Epidermal melanocyte (primary cell): ENCODE measurements around a stretch of chrX.

- RRBS: no CpG with 5 or more reads among the region's 34 CpGs
Measured at GRCh38 chrX:270589-271407, 10.4 kb upstream of the PLCXD1 start.

DNA sequence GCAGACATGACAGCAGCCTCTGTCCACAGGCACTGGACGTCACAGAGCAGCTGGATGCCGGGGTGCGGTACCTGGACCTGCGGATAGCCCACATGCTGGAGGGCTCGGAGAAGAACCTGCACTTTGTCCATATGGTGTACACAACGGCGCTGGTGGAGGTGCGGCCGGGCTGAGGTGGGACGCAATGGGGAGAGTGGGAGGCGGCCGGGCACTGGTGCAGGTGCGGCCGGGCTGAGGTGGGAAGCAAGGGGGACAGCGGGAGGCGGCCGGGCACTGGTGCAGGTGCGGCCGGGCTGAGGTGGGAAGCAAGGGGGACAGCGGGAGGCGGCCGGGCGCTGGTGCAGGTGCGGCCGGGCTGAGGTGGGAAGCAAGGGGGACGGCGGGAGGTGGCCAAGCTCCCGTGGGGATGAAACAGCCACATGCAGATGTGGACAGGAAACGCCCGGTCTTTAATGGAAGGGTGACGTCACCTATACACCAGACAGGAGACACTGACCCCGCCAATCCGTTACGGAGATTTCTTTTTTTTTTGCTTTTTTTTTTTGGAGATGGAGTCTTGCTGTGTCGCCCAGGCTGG, 9.5 kb downstream of the PLCXD1 start:
- RRBS: no CpG with 5 or more reads among the region's 35 CpGs

DNA sequence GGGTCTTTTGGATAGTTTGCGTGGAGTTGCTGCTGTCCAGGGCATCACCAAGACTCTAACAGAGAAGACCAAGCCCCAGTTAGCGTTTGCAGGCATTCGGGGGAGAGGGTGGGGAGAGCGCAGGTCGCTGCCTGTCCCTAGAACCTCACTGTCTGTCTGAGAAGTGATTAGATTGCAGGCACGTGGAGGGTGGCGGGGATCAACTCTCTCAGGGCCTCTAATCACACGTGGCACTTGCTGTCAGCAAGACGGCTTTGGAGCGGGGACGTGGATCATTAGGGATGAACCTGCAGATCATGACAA, 85.3 kb upstream of the SHOX start:
- RRBS: no CpG with 5 or more reads among the region's 11 CpGs

DNA sequence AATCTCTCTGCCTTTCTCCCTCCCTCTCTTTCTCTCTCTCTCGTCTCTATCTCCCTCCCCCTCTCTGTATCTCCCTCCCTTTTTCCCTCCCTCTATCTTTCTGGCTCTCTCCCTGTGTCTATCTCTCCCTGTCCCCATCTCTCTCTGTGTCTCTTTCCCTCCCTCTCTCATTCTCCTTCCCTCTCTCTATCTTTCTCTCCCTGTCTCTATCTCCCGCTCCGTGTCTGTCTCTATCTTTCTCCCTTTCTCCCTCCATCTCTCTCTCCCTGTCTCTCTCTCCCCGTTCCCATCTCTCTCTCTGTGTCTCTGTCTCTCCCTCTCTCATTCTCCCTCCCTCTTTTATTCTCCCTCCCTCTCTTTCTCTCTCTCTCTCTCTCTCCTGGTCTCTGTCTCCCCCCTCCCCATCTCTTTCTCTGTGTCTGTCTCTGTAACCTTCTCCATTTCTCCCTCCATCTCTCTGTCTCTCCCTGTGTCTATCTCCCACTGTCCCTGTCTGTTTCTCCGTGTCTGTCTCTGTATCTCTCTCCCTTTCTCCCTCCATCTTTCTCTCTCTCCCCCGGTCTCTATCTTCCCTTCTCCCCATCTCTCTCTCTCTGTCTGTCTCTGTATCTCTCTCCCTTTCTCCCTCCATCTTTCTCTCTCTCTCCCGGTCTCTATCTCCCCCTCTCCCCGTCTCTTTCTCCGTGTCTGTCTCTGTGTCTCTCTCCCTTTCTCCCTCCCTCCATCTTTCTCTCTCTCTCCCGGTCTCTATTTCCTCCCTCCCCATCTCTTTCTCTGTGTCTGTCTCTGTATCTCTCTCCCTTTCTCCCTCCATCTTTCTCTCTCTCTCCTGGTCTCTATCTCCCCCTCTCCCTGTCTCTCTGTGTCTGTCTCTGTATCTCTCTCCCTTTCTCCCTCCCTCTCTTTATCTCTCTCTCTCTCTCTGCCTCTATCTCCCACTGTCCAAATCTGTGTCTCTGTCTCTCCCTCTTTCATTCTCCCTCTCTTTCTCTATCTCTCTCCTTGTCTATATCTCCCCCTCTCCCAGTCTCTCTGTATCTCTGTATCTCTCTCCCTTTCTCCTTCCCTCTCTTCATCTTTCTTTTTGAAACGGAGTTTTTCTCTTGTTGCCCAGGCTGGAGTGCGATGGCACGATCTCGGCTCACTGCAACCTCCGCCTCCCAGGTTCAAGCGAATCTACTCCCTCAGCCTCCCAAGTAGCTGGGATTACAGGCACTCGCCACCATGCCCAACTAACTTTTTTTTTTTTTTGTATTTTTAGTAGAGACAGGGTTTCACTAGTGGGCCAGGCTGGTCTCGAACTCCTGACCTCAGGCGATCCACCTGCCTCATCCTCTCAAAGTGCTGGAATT, 23.3 kb downstream of the IL3RA start:
- RRBS: 79% methylated on average over 2 of the region's 19 CpGs

DNA sequence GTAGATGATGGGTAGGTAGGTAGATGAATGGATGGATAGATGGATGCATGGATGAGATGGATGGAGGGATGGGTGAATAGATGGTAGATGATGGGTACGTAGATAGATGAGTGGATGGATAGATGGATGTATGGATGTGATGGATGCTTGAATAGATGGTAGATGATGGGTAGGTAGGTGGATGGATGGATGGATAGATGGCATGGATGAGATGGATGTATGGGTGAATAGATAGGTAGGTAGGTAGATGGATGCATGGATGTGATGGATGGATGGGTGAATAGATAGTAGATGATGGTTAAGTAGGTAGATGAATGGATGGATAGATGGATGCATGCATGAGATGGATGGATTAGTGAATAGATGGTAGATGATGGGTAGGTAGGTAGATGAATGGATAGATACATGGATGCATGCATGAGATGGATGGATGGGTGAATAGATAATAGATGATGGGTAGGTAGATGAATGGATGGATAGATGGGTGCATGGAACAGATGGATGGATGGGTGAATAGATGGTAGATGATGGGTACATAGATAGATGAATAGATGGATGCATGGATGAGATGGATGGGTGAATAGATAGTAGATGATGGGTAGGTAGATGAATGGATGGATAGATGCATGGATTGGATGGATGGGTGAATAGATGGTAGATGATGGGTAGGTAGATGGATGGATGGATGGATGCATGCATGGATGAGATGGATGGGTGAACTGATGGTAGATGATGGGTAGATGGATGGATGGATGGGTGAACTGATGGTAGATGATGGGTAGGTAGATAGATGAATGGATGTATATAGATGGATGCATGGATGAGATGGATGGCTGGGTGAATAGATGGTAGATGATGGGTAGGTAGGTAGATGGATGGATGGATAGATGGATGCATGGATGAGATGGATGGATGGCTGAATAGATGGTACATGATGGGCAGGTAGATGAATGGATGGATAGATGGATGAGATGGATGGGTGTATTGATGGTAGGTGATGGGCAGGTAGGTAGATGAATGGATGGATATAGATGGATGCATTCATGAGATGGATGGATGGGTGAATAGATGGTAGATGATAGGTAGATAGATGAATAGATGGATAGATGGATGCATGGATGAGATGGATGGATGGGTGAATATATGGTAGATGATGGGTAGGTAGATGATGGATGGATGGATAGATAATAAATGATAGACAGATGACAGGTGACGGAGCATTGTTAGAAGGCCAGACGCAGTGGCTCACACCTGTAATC, 14.9 kb upstream of the SLC25A6 start:
- RRBS: no CpG with 5 or more reads among the region's 3 CpGs

DNA sequence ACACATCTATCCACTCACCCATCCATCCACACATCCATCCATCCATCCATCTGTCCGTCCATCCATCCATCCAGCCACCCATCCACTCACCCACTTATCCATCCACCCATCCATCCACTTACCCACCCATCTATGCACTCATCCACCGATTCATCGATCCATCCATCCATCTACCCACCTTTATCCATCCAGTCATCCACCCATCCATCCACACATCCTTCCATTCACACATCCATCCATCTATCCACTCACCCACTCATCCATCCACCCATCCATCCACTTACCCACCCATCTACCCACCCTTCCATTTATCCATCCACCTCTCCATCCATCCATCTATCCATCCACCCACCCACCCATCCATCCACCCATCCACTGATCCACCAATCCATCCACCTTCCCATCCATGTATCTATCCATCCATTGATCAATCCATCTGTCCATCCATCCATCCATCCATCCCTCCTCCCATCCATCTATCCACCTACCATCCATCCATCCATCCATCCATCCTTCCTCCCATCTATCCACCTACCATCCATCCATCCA, 28.1 kb downstream of the ASMTL start:
- RRBS: no CpG with 5 or more reads among the region's 3 CpGs

GRCh38 chrX:1435195-1435905, 17.4 kb downstream of the ASMTL start:
- RRBS: 96% methylated on average over 7 of the region's 23 CpGs

DNA sequence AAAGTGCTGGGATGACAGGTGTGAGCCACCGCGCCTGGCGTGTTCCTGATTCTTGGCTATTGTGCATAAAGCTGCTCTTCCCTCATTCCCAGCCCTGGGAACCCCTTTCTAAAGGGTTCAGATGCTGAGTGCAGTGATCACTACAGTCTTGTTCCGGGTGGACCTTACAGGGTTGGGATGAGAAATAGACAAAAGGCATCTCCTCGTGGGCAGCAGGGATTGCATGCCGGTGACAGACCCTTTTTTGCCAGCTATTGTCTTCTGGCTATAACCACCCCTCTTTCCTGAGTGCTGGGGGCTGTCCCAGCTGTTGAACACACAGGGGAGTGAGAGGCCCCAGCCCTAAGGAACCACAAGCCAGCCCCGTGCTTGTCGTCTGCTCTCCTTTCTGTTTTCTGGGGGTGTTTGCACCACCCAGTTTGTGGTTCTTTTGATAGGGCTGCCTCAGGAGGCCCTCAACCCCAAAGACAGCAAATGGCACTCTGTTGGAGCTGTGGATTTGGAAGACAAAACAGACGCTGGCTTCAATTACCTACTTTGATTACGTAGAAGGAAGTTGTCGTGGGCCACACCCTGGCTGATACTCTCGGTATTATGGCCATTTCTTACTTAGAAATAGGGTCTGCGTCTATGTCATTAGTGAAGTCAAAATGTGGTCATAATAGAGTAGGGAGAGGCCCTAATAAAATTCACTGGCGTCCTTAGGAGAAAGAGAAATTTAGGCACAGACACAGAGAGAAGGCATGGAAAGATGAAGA, 19.0 kb upstream of the ASMTL start:
- RRBS: 39% methylated on average over 3 of the region's 14 CpGs

GRCh38 chrX:1480777-1481177, 28.1 kb upstream of the ASMTL start:
- RRBS: no CpG with 5 or more reads among the region's 10 CpGs

DNA sequence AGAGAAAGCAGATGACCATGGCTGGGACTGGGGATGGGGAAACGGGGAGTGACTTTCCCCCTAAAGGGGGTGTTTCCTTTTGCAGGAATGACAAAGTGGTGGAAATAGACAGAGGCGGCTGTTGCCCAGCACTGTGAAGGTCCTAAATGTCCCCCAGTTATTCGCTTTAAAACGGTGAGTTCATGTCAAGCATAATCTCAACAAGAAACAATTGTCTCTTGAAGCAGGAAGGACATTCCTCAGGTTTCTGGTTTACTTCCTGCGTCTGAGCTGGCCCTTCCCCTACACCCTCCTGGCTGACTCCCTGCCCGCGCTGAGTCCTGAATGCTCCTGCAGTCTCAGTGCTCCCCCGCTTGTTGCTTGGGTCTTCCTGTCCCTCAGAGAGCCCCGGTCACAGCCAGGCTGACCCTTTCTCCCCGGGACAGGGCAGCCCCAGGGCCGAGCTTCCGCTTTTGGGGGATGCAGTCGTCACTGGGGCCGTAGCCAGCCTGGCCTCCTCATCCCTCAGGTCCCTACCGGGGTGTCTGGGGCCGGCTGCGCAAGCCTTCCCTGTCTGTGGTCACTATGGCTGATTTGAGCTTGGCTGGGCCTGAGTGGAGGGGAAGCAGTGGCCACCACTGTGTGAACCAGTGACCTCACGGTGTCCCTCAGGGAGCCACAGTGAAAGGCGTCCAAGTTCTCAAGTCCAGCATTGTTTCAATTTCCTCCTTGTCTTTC, 34.0 kb upstream of the ASMTL start:
- RRBS: 56% methylated on average over 4 of the region's 19 CpGs

- RRBS: no CpG with 5 or more reads among the region's 34 CpGs
Measured at GRCh38 chrX:2252827-2253651, 247.7 kb downstream of the DHRSX start.

GRCh38 chrX:2318939-2319386, 181.8 kb downstream of the DHRSX start:
- RRBS: no CpG with 5 or more reads among the region's 8 CpGs

- RRBS: no CpG with 5 or more reads among the region's 16 CpGs
Measured at GRCh38 chrX:2489340-2489725, 11.4 kb downstream of the DHRSX start.

GRCh38 chrX:2499139-2499615, 1.6 kb downstream of the DHRSX start:
- RRBS: no CpG with 5 or more reads among the region's 6 CpGs

GRCh38 chrX:2743615-2744007, 8.2 kb upstream of the XG start:
- RRBS: no CpG with 5 or more reads among the region's 12 CpGs

- RRBS: no CpG with 5 or more reads among the region's 19 CpGs
Measured at GRCh38 chrX:2767382-2767978, 15.6 kb downstream of the XG start.

- RRBS: no CpG with 5 or more reads among the region's 3 CpGs
Measured at GRCh38 chrX:3663549-3663922, 49.9 kb downstream of the PRKX start.

DNA sequence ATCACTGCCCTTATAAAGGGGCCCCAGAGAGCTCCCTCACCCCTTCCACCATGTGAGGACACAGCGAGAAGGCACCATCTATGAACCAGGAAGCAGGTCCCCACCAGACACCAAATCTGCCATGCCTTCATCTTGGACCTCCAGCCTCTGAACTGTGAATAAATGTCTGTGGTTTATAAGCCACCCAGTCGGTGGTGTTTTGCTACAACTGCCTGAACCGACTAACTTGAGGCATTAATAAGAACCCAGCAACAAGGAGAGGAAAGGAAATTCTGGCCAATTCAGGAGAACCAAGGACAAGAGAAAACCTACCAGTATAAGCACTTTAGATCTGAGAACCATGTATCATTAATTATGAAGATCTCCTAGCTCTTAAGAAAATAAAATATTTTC, 5.3 kb downstream of the PRKX start:
- RRBS: no CpG with 5 or more reads among the region's 3 CpGs

GRCh38 chrX:3788297-3788928, 75.0 kb upstream of the PRKX start:
- RRBS: no CpG with 5 or more reads among the region's 9 CpGs

DNA sequence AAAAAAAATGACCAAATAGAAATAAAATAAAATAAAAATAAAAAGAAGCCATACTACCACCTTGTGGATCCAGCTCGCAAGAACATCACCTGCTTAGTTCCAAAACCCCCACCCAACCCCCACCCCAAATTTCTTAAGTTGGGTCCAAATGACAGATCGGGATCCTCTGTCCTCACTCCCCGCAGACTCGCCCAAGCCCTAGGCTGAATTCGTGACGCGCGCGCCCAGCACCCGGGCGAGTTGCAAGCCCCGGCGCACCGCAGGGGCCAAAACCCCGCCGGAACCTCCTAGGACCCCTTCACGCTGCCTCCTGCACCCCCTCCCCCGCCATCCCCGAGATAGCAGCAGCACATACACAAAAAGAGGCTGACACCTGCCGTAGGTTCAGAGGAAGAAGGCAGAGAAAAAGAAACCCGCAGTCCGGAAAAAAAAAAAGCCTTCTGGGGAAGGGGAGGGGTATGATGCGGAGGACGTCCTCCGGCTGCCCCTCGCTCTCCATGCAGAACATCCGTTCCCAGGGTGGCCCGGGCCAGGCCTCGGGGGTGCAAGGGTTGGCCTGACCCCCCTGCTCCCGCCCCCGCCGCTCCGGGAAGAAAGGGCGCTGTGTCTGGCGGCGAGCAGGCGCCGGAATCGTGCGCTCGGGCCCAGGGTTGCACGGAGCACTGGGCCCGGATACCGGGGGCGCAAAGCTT, 2.6 kb downstream of the NLGN4X start:
- RRBS: 4% methylated on average over 23 of the region's 45 CpGs